Left lung (tissue), 1 donor: ENCODE data around the genes KLHL24 and THPO.

DNA sequence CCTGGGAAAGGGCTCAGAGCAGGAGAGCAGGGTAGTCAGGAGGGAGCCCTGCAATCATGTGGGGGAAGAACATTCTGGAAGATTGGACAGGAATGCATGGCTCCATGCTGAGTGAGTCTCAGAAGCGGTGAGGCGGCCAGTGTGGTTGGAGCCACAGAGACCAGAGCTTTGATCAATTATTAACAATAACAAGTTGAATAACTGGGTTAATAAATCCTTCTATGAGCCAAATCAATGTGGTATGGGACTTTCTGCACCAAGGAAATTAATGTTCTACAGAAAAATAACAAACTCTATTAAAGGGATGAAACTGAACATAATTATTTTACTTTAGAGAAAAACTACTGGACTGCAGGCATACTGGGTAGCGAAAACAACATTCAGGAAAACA, 57.9 kb upstream of the DCUN1D1 start:
- PRO-cap: no peak

GRCh38 chr3:183210814-183211415, 42.1 kb upstream of the B3GNT5 start:
- PRO-cap: no peak

DNA sequence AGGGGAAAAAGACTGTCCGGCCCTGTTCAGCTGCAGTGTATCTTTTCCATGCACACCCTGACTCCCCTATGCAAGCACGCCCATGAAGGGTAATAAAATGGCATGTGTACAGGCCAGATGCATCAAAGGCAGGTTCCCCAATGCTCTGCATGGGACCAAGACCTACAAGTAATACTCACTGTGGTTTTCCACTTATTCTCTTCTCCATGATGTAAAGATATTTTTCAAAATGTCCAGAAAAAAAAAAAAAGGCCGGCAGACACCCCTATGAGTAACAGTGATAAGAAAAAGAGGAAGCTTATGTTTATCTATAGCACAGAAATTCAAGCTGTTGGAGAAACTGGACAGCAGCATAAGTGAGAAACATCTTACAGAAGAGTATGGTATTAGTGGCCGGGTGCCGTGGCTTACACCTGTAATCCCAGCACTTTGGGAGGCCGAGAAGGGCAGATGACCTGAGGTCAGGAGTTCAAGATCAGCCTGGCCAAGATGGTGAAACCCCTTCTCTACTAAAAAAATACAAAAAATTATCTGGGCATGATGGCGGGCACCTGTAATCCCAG, 70.7 kb downstream of the MCF2L2 start:
- PRO-cap: no peak

DNA sequence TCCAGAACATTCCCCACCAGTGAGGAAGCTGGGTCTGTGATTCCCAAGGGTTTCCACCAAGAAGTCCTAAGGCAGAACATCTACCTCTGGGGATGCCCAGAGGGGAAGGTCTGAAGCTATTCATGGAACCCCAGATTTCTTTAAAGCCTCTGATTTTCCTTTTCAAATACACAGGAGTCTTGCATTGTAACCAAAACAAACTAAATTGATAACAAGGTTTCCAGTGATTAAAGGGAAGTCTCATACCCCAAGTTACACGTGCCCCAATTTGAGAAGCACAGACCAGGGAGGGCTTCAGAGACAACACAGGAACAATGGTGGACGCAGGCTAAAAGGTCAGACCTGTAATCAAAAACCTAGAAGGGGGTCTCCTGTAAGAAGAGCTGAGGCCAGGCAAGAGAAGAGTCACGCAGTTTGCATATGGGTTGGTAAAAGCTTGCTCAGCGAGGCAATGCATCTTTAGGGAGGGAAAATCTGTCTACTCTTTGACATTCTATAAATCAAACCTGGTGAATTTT, 58.5 kb upstream of the MCF2L2 start:
- PRO-cap: bidirectional peak, plus-strand start at position 275 of the sequence, minus-strand start outside the sequence

DNA sequence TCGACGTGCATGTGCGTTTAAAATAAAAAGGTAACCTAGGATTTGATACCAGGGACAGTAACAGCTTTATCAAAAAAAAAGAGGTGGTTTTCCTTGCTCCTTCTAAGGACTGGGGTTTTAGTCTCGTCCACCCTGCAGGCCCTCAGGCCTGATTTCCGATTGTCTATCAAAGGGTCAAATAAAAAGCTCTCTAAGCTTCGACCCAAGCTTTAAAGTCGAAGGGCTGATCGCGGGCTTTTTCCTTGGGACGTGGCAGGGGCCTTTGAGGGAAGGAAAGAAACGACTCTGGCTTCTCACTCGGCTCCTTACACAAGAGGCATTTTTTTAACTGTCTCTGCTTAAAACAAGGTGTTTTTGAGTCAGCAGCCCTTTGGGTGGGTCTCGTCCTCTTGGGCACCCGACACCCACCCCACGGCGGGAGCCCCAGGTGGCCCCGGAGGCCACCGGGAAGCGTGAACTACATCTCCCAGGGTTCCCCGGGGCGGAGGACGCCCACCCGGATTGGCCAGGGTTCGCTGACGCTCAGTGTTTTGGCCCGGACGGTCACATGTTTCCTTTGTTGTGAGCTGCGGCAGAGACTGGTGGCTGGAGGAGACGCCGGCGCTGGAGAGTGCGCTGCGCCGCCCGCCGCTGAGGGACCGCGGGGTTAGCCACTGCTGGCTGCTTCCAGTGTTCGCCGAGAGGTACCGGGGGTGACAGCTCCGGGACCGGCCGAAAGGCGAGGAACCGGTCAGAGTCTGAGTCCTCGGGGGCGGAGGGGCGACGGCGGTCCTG, at the start of gene KLHL24:
TSS of gene KLHL24 (plus strand) at position 559 of the 774 bp plus-strand sequence.
- PRO-cap: bidirectional peak, plus-strand start at position 574 of the sequence, minus-strand start at position 429 of the sequence

DNA sequence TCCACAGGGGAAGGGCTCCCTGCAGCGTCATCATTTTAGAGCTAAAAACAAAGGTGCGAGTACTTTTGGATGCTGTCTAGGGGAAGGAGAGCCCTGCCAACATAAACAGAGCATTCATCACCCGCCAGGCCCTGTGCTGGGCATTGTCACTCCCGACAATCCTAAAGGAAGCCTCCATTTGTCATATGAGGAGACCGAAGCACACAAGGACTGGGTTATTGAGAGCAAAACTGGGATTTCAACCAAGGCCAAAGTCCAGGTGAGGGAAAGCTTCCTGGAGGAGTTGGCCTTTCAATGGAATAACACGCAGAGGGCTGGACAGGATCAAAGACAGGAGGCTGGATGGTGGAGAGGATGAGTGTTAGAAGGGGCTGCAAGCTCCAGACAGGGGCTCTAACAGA, 8.1 kb upstream of the PARL start:
- PRO-cap: no peak

DNA sequence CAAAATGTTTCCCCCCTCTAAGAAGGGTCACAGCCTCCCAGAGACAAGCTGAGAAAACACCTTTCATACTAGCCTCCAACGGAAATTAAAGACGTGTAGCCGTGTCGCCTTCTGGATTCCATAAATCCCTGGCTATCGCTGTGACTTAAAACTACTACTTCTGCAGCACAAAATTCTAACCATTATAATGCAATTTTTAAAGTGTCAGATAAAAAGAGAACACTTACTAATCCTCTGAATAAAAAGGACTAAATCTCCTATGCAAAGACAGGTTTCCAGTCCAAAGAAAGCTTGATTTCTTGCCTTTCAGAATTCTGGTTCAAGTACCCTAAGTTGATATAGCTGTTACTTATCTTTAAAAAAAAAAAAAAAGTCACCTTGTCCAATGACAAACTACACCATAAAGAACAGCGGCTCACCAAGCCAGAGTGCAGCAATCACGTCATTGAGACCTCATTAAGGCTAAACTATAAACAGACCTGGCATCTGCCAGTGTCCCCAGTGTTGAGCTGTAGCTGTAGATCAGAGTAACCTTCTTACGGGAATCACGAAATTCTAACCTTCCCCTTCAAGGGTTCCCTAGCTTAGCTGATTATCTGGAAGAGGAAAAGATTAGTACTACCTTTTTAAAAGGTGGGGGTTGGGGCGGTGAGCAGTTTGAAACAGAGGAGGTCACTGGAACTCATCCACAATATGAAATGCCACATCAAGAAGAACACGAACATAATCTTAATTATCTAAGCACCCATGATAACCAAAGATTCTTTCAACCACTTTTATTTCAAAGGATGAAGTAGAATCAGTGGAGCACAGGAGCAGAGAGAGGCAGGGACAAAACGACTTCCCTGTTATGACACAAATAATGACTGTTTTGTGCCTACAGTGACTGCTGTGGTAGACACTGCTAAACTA, 2.1 kb downstream of the ABCC5 start:
- PRO-cap: no peak

GRCh38 chr3:184142141-184142804, 7.1 kb downstream of the EIF2B5 start:
- PRO-cap: no peak

- PRO-cap: bidirectional peak, plus-strand start at chr3:184155848, minus-strand start at chr3:184155734
Measured at GRCh38 chr3:184155612-184156117, 488 bp downstream of the DVL3 start.

- PRO-cap: no peak
Measured at GRCh38 chr3:184260566-184261239, 650 bp downstream of the CAMK2N2 start.

DNA sequence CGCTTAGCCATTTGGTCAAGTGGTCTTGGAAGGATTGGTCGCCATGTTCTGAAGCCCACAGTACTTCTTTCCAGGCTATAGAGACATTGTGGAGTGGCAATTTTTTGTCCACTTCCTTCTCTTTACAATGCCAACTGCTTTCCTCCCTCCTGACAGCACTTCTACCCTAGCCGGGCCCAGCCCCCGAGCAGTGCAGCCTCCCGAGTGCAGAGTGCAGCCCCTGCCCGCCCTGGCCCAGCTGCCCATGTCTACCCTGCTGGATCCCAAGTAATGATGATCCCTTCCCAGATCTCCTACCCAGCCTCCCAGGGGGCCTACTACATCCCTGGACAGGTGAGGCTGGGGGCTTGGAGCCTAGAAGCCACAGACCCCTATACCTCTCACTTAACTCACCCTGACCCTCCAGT, 2.8 kb downstream of the EIF4G1 start:
- PRO-cap: no peak

DNA sequence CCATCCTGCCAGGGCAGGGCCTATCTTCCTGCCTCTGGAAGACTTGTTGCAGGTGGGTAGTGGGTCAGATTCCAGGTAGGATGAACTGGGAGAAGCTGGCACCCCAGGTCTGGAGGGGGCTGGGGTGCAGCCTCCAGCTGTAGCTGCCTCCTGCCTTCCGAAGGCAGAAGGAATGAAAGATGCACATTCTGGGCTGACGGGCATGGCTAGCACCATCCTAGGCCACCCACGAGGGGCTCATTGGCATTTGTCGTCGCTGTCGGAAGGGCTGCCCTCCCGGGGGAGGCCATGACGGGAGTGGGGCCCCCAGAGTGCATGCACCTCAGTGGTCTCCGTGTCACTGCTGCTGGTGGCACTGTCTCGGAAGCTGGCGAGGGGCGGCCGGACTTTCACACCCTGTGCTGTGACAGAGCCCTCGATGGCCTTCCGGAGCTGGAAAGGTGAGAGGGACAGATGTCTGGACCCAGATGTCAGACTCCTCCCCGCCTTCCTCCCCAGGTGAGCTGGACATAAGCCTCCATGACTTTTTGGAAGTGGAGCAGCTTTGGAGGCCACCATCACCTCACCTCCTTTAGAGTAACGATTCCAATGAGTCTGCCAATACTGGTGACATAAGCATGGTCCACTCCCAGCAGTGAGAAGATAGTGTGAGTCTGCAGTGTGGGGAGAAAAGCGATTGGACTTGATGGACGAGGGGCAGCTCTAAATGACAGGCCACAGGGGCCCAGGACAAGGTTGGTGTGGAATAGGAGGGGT, 9.1 kb downstream of the FAM131A start:
- PRO-cap: no peak

DNA sequence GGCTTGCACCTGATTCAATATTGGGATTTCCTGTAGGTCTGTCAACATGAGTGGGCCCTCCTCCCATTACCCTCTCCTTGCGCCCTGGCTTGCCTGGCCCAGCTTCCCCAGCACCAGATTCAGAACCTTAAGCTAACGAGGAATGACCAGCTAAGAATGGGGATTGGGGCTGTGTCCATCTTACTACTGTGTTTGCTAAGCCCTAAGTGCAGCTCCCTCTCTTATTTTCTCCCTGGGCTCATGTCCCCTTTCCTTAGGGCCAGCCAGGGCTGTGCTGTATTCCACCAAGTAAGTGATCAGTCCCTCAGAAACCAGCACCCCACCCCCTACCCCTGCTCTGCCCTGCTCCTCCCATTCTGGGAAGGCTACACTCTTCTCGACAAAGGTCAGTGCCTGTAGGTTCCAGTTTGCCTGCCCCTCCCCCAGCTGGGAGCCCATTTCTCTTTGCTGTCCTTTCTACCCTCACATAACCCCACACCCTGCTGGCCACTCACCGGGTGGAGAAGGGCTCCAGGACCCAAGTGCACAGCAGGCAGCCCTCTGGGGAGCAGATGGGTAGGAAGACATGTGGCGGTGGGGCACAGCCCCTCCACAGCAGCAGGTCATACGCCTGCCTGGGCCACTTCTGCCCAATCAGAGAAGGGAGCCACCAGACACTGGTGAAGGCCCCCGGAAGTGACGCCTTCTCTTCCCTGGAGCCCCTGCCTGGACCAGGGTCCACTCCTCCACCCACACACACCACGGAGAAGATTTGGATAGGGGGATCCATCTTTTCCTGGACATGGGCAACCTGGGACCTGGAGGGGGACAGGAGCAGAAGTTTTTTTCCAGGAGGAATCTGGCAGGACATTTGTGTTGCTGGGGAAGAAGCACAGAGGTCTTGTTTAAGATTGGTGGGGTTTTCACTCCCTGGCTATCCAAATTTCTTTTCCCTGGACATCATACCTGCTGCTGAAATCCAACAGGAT, at the start of gene THPO:
TSS of gene THPO (minus strand) at position 627 of the 968 bp plus-strand sequence.
- PRO-cap: no peak

DNA sequence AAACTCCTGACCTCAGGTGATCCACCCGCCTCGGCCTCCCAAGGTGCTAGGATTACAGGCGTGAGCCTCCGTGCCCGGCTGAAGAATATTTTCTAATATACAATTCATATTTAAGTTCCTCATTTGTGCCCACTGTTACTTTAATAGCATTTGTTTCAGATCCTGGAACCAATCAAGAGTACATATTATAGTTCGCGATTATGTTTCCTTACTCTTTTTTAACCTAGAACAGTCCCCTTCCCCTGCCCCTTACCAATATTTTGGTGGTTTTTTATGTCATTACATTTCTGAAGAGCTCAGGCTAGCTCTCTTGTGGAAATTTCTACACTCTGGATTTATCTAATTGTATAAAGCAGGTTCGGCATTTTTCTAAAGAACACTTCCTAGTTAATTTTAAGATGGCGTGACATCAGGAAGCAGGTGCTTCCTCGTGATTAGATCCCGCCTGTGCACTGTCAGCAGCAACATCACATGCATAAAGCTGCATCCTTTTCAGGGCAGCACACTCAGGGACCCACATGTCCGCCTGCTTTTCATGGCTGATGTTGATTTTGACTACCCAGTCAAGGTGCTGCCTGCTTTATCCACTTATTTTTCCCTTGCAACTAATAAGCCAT, 88.7 kb upstream of the EPHB3 start:
- PRO-cap: no peak

DNA sequence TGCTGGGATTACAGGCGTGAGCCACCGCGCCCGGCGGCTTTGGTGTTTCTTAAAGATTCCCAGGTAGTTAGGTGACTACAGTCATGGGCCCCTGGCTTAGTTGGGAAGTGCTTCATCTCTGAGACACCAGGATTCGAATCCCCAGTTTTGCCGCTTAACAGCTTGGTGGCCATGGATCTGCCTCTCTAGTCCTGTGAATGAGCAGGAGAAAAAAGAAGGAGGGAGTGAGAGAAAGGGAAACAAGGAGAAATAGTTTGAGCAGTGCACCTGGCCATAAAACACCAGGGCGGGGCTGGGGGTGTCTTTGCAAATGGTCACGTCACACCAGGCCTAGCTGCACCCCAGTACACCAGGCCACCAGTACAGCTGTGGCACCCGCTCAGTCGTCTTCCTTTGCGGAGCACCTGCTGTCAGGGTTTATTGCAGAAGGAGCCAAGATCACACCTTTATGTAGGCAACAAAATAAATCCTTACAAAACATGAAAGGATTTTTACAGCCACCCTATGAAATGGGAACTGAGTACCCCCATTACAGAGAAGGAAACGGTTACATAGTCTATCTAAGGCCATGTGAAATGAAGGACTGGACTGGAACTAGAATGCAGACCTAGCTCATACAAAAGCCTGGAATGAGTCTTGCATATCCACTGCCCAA, 14.5 kb upstream of the EPHB3 start:
- PRO-cap: no peak

- PRO-cap: bidirectional peak, plus-strand start at chr3:184562520, minus-strand start at chr3:184562285
Measured at GRCh38 chr3:184562206-184562443, 540 bp downstream of the EPHB3 start.

DNA sequence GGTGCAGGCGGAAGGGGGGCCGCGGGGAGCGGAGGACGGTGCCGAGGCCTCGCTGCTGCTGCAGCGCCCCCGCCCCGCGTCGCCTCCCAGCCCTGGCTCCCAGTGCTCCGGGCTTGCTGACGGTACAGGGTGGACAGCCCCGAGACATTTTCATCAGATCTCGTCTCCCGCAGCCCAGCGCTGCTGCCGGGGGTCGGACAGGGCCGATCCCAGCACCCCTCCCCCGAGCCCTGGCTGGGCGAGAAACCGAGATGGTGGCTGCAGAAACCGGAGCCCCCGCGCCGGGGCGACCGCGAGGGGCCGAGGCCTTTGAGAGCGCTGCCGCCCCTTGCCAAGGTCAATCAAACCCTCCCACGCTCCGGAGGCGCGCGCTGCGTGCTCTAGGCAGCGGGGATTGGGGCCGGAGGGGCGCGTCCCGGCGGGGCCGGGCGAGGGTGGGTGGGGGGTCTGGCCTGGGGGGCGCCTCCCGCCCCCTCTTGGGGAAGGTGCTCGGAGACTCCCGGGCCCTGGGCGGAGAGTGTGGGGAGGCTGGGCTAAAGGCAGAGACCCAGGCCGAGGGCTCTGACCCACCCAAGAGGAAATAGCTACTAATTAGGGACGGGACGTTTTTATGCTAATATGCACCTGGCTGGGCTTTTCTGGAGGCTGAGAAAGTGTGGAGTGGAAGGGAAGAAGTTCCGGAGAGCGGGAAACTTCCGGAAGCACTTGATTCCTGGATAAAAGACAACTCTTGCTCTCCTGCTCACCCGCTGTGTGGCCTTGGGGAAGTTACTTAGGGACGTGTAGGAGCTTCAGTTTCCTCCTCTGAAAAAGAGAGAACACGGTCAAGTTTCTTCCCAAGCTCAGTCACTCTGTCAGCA, 42.7 kb downstream of the EPHB3 start:
- PRO-cap: no peak

- PRO-cap: no peak
Measured at GRCh38 chr3:184765810-184766162, 46.2 kb upstream of the VPS8 start.

- PRO-cap: no peak
Measured at GRCh38 chr3:184846460-184846796, 34.5 kb downstream of the VPS8 start.

GRCh38 chr3:185078321-185078860, 74.5 kb downstream of the C3orf70 start:
- PRO-cap: no peak